Transverse colon (tissue), 4 donors: ENCODE results near the genes GPR135 and RTN1.

DNA sequence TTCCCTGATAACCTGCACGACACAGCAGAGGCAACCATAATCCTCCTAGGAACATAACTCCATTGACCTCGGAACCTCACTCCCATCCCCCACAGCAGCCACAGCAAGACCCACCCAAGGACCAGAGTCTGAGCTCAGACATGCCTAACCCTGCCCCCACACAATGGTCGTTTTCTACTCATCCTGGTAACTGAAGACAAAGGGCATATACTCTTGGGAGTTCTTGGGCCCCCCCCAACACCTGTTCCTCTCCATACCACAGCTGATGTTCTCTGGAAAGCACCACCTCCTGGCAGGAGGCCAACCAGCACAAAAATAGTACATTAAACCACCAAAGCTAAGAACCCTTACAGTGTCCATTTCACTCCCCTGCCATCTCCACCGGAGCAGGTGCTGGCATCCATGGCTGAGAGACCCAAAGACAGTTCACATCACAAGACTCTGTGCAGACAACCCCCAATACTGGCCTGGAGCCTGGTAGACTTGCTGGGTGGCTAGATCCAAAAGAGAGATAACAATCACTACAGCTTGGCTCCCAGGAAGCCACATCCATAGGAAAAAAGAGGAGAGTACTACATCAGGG lies 80.6 kb upstream of the DAAM1 start:
- PRO-cap: no peak
- RAMPAGE, long total RNA, 4 experiments: no peak in any of the 4 experiments

DNA sequence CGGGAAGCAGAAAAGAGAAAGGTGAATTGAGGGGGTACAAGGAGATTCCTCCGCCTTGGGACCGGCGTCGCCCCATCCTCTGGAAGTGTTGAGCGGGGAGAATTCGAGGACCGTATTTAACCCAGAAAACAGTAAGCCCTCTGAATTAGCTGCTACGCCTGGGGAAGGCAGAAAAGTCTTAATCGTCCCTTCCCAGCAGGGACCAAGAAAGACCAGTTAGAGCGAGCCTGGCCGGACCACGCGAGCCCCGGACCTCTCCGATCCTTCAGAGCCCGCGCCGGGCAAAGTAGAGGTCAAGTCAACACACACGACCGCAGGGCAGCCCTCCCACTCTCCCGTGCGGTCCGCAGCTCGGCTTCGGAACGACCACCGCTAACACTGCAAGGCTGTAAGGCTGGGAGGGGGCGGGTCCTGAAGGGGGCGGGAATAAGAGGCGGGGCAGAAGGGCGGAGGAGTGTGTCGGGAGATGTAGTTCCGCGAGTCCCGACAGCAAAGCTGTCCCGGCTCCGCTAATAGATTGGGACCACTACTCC lies 353 bp upstream of the DAAM1 start:
- PRO-cap: unidirectional peak, minus-strand start at position 85 of the sequence; bidirectional peak, plus-strand start outside the sequence, minus-strand start at position 359 of the sequence
- RAMPAGE, long total RNA, 4 experiments: no peak in any of the 4 experiments

DNA sequence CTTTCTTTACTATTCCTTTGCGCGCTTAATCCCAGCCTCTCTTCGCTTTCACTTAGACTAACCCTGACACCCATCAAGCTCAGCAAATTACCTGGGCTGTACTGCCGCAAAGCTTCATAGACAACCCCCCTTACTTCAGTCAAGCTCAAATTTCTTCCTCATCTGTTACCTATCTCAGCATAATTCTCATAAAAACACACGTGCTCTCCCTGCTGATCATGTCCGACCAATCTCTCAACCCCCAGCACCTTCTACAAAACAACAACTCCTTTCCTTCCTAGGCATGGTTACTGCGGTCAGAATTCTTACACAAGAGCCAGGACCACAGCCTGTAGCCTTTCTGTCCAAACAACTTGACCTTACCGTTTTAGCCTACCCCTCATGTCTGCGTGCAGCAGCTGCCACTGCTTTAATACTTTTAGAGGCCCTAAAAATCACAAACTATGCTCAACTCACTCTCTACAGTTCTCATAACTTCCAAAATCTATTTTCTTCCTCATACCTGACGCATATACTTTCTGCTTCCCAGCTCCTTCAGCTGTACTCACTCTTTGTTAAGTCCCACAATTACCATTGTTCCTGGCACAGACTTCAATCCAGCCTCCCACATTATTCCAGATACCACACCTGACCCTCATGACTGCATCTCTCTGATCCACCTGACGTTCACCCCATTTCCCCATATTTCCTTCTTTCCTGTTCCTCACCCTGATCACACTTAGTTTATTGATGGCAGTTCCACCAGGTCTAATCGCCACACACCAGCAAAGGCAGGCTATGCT lies 17.7 kb downstream of the GPR135 start:
- PRO-cap: no peak
- RAMPAGE, long total RNA, 4 experiments: no peak in any of the 4 experiments

GRCh38 chr14:59464010-59464433 lies 1.2 kb downstream of the GPR135 start:
- PRO-cap: no peak
- RAMPAGE, long total RNA, 4 experiments: no peak in any of the 4 experiments

GRCh38 chr14:59464520-59465563 lies at the start of gene GPR135:
GPR135 (minus strand) TSS chr14:59465380.
- PRO-cap: bidirectional peak, plus-strand start at chr14:59464880, minus-strand start at chr14:59464731
- RAMPAGE, long total RNA, 4 experiments: no peak in any of the 4 experiments

- PRO-cap: bidirectional peak, plus-strand start at chr14:59870911, minus-strand start at chr14:59870768
- RAMPAGE, long total RNA, 4 experiments: no peak in any of the 4 experiments
Measured at GRCh38 chr14:59870208-59871297, at the start of gene RTN1. RTN1 (minus strand) TSS chr14:59870776.

DNA sequence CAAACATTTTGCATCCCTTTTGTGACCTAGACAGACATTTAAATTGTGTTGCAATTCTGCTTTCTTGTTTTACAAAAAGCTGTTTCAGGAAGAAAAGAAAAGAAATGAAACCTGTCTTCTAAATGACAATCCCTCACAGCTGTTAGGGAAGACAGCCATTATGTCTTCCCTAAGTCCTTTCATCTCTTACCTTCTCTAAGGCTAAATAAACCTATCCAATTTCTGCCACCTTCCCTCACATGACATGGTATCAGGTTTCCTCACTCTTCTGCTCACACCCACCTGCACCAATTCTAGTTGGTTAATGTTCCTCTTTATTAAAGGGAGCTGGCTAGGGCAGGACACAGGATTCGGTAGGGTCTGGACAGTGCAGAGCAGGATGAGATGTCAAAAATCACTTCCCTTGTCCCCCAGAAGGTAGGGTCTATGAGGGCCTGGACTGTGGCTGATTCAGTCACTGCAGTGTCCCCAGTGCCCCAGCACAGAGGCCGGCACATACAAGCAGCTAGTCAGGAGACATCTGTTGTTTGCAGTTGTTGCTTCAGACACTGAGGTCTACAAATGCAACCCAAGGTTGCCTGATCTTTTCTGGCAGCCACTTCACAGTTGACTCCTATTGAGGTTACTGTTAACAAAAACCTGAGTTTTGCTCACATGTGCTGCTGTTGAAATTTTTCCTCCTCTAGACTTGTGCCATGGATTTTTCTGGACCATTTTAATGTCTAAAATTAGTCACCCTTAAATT lies 3.7 kb downstream of the DHRS7 start:
- PRO-cap: no peak
- RAMPAGE, long total RNA, 4 experiments: no peak in any of the 4 experiments

DNA sequence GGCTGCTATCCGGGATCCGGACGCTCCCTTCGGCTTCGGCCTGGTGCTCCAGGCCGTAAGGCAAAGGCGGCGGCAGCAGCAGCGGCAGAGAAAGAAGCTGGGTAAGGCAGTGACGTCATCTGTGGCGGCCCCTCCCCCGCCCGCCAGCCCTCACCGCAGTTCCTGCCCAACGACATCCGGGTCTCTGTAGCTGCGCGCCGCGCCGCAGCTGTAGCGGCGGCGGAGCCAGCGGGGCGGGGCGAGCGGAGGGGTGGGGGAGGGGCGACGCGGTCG lies 163 bp upstream of the PPM1A start:
- PRO-cap: bidirectional peak, plus-strand start outside the sequence, minus-strand start at position 96 of the sequence
- RAMPAGE, long total RNA, 4 experiments: no peak in any of the 4 experiments

- PRO-cap: no peak
- RAMPAGE, long total RNA, 4 experiments: start-site peak on the plus strand in 1 of 4 experiments, at chr14:60292558-60292612 at its widest, 26 reads per replicate
Measured at GRCh38 chr14:60292200-60293318, 43.5 kb downstream of the PPM1A start.

DNA sequence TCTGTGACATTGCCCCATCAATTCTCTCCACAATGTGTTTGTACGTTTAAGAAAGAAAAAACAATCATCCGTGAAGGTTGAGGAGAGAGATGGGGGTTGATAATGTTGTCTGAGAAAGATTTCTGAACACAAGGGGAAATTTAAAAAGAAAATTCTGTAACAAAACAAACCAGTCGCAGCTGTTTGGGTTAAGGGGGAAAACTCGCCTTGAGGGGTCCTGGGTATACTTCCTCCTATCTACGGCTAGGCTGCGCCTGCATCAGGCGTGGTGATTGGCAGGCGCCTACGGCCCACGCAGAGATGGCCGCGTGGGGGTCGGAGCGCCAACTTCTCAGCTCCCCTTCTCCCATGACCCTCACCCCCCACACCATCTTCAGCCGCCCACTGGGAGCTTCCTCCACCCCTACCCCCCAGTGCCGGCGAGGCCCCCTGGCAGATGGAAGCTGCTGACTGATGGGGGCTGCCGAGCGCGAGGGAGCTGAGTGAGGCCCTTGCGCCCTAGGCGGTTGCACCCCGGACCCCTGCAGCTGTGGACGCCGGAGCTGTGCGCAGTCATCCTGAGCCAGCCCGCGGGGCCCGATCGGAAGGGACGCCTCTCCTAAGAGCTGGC lies 12.2 kb downstream of the SIX1 start:
- PRO-cap: no peak
- RAMPAGE, long total RNA, 4 experiments: no peak in any of the 4 experiments

- PRO-cap: no peak
- RAMPAGE, long total RNA, 4 experiments: no peak in any of the 4 experiments
Measured at GRCh38 chr14:60813027-60813615, 78.6 kb downstream of the MNAT1 start.

DNA sequence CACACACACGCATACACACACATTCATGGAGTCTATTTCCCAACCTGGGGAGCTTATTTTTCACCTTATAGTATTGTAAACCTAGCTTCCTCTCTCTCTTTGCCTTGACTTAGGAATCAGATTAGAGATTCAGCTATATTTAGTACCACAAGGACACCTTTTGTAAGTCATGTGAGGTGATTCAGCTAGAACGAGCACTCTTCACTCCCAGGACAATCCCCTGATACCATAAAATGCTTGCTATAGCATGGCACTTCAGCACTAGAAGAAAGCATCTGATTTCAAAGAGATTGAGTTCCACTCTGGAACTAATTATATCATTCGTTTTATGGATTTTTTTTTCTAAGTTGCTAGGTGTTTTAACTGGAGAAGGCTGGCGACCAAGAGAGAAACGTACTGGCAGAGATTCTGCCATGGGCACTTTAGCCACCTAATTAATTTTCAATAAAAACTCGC lies 23.5 kb downstream of the TMEM30B start:
- PRO-cap: no peak
- RAMPAGE, long total RNA, 4 experiments: no peak in any of the 4 experiments

DNA sequence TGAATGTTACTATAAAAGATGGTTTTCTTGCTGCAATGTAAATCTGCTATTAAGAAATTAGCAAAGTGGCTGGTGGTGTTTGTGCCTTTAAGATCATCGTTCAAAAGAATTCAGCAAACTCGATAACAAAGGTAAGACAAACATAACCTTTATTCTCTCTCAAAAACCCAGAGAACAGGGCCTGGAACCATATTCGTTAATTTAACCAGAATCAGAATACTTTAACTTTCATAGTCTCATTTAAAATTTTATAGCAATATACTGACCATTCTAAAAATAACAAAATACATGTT lies 3.3 kb downstream of the TMEM30B start:
- PRO-cap: no peak
- RAMPAGE, long total RNA, 4 experiments: no peak in any of the 4 experiments

- PRO-cap: no peak
- RAMPAGE, long total RNA, 4 experiments: no peak in any of the 4 experiments
Measured at GRCh38 chr14:61368255-61368838, 47.0 kb downstream of the PRKCH start.

GRCh38 chr14:61386128-61386594 lies 64.8 kb downstream of the PRKCH start:
- PRO-cap: no peak
- RAMPAGE, long total RNA, 4 experiments: no peak in any of the 4 experiments

DNA sequence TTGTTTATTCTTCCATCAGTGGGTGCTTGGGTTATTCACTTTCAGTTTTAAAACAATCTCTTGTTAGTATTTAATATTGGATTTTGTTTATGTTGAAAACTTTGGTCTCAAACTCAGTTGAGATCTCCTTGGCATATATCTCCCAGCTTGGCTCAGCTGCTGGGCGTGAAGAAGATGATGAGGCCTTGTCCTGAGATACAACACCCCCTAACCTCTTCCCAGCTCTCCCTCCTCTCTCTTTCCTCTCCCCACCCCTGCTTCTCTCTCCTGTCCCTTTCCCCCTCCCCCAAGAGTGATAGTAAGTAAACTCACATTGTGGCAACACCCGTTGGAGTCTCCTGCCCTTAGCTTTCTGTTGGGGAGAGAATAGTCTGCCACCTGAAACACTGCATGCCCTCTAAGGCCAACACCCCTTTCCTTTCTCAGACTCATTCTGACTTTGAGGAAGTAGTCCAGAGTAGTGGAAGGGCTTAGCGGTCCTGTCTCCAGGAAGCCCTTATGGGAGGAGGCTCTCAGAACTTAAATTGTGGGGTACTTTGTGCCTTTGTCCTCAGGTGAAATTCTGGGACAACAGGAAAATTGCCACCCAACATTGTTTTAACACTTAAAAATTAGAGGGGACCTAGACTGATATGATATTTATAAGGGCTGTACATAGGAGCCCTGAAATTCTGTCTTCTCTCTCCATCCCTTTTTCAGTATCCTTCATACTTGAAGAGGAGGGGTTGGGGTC lies 95.2 kb downstream of the PRKCH start:
- PRO-cap: no peak
- RAMPAGE, long total RNA, 4 experiments: no peak in any of the 4 experiments

- PRO-cap: no peak
- RAMPAGE, long total RNA, 4 experiments: no peak in any of the 4 experiments
Measured at GRCh38 chr14:61486936-61487330, 165.6 kb downstream of the PRKCH start.

DNA sequence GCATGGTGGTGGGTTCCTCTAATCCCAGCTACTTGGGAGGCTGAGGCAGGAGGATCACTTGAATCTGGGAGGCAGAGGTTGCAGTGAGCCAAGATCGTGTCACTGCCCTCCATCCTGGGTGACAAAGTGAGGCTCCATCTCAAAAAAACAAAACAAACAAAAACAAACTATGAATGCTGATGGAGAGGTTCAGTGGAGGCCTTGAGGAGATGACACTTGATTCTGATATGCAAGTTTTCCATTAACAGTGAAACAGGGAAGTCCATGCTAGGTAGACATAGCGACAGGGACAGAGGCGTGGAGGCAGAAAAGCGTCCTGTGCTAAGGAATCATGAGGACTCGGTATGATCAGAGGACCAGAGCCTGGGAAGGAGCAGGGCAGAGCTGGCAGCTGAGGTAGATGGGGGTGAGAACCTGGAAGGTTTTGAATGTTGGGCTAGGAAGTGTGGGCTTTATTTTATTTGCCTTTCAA lies 185.5 kb upstream of the HIF1A start:
- PRO-cap: no peak
- RAMPAGE, long total RNA, 4 experiments: no peak in any of the 4 experiments

- PRO-cap: bidirectional peak, plus-strand start at chr14:61518019, minus-strand start at chr14:61517953
- RAMPAGE, long total RNA, 4 experiments: no peak in any of the 4 experiments
Measured at GRCh38 chr14:61517655-61518293, 177.5 kb upstream of the HIF1A start.

- PRO-cap: no peak
- RAMPAGE, long total RNA, 4 experiments: no peak in any of the 4 experiments
Measured at GRCh38 chr14:61527641-61528170, 167.6 kb upstream of the HIF1A start.